ENCODE data around the genes NBPF3, HSPG2 and WNT4.

DNA sequence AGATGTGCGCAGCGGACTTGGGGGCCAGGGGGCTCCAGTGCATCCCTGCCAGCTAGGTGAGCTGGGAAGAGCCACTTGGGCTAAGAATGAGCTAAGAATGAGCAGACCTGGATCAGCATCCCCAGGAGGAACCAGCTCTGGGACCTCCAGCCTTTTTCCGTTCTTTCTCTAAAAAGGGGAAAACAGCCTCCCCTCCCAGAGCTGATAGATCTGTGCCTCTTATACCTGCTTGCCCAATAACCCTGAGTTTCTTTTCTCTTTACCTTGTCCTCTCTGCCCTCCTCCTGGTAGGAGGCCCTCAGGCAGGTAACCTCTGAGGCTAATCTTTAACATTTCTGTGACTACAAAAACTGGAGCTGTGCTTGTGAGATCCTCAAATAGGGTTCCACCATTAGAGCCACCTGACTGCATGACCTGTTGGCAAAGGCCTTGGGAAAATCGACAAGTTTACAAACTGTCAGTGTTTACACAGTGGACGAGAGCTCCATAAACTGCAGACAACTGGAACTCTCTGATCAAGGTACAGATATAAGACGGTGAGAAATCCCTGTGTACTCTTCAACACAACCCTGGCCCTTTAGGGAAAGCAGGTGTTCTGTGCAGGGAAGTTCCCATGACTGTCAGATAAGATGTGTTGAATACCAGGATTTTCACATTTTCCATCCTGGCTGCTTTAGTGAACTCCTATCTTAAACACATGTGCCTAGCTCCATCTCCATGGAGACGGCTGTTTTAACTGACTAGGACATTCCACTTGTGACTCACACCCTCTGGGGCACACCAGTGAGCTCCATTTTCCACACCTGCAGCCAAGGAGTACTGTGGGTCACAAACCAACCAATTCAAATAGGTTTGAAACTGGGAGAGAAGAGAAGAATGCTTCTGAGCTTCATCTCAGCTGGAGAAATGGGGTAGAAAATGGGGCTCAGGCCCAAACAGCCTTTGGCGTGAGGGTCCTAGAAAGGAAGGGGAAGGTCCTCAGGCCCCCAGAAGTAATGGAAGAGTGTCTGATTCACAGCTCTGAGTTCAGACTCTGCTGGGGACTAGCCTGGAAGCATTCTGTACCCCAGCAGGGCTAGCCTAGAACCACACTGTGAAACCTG is 38.3 kb downstream of the ECE1 start:
- RRBS = no CpG with 5 or more reads among the region's 8 CpGs

- RRBS = 87% methylated on average over 5 of the region's 12 CpGs
Measured at GRCh38 chr1:21255810-21256190, 34.5 kb downstream of the ECE1 start.

- RRBS = no CpG with 5 or more reads among the region's 29 CpGs
Measured at GRCh38 chr1:21262250-21263366, 27.7 kb downstream of the ECE1 start.

DNA sequence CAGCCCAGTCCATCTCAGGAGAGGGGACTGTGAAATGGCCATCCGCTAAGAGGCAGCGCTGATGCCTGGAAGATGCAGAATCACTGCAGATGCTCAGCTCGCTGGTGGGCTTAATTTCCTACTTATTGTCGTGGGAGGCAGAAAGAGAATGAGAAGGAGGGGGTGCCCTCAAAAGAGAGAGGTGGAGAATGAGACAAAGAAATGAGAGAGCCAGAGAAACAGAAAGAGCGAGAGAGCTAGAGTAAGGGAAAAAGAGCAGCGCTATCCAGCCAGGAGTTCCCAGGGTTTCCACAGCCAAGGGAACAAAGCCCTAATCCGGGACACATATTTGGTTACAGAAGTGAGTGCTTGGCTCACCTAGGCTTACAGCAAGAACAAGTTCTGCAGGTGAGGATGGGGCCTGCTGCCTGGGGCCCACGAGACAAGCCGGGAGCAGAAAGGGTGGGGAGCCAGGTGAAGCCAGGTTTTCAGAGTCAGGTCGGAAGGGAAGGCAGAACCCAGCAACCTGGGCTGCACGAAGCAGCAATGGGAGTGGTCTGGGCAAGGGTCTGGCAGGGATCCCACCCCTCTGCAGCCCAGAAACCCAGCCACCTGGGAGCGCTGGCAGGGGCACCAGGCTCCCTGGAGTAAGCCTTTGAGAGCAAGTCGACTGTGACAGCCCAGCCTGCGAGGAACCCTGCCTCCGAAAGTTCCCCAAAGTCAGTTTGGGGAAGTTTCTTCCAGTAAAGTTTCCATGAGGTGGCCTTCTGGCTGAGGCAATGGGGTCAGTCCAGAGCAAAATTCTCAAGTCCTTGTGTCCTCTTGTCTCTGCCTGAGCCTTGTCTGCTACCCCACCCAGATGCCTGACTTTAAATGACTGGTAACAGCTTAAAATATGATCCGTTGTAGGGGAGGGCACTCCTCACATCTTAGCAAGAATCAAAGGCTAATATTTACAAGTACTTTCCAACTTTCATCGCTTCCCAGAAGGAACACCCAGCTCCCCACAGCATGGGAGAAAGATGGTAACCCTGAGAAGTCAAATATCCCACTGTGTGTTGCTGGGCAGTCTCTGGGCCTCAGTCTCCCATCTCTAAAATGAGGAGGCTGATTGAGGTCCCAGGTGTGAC is 5.6 kb downstream of the ECE1 start:
- RRBS = 93% methylated on average over 1 of the region's 17 CpGs

DNA sequence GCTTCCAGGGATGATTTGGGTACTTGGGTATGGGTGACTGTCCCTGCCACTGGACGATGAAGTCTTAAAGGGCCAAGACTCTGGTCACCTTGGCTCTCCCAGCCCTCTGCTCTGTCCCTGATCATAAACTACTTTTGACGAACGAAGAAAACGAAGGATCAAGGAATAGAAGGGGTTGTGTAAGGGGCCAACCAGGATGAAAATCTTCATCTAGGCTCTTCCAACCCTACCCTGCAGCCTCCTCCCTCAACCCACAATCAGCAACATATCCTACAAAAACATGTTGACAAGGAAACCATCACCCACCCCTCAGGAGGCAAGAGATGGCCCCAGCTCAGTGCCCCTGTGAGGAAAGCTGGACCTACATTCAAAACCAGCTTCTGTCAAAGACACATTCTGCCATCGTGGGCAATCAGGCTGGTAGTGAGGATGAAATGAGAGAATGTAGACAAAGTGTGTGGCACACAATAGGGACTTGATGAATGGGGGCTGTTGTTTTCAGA is 20.5 kb upstream of the ECE1 start:
- RRBS = no CpG with 5 or more reads among the region's 5 CpGs

DNA sequence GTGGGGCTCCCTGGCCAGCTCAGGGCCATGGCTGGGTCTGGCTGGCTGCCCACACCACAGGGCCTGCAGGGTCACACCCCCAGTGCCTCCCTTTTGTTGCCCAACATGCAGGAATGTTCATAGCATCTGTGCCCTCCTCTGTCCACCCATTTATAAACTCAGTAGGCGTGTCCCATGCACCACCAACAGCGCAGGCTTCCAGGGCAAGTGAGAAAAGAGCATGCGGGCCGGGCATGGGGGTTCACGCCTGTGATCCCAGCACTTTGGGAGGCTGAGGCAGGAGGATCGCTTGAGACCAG is 20.9 kb upstream of the ECE1 start:
- RRBS = no CpG with 5 or more reads among the region's 6 CpGs

GRCh38 chr1:21329014-21330149 is 39.1 kb upstream of the ECE1 start:
- RRBS = no CpG with 5 or more reads among the region's 10 CpGs

DNA sequence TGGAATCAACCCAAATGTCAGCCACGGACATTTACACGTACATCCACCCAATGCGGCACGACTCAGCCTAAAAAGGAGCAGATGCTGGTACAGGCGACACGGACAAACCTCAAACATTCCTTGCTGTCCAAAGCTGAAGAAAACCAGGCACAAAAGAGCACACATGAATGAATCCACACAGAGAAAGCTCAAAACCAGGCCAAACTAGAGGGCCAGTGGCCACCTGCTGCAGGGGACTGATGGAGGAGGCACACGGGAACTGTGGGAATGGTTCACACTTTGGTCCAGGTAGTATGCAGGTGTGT is 46.9 kb upstream of the ECE1 start:
- RRBS = no CpG with 5 or more reads among the region's 7 CpGs

GRCh38 chr1:21337738-21338884 is 47.8 kb upstream of the ECE1 start:
- RRBS = no CpG with 5 or more reads among the region's 15 CpGs

GRCh38 chr1:21439709-21440625 is at the start of gene NBPF3:
TSS of gene NBPF3 (plus strand) at chr1:21440137.
- RRBS = no CpG with 5 or more reads among the region's 87 CpGs

DNA sequence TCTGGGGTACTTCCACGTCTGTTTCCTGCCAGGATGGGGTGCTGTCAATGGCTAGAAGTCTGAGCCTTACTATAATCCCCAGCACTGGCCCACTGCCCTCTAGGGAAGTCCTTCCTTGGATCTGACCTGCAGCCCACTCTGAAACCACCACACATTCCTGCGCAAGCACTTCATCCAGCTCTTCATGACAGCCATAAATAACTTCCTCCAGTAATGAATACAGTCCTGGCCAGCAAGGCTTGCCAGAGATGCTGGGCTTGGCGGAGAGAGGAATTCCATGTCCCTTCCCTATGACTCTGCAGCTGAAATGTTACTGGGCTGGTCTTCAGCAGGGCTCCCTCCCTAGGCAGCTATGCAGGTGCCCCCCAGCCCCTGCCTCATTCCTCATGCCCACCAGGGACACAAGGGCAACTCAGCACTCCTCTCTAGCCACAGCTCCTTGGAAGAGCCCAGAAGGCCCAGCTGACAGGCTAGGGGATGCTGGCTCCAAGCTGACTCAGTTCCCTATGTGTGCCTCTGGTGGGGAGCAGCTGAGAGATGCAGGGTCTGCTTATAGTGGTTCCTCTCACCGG is 32.7 kb downstream of the ALPL start:
- RRBS = no CpG with 5 or more reads among the region's 4 CpGs

GRCh38 chr1:21620305-21621010 is 48.7 kb downstream of the RAP1GAP start:
- RRBS = 41% methylated on average over 5 of the region's 21 CpGs

GRCh38 chr1:21704230-21704641 is 35.1 kb upstream of the RAP1GAP start:
- RRBS = no CpG with 5 or more reads among the region's 4 CpGs

- RRBS = no CpG with 5 or more reads among the region's 6 CpGs
Measured at GRCh38 chr1:21705626-21706187, 36.5 kb upstream of the RAP1GAP start.

GRCh38 chr1:21721283-21722305 is 52.4 kb upstream of the RAP1GAP start:
- RRBS = no CpG with 5 or more reads among the region's 8 CpGs

DNA sequence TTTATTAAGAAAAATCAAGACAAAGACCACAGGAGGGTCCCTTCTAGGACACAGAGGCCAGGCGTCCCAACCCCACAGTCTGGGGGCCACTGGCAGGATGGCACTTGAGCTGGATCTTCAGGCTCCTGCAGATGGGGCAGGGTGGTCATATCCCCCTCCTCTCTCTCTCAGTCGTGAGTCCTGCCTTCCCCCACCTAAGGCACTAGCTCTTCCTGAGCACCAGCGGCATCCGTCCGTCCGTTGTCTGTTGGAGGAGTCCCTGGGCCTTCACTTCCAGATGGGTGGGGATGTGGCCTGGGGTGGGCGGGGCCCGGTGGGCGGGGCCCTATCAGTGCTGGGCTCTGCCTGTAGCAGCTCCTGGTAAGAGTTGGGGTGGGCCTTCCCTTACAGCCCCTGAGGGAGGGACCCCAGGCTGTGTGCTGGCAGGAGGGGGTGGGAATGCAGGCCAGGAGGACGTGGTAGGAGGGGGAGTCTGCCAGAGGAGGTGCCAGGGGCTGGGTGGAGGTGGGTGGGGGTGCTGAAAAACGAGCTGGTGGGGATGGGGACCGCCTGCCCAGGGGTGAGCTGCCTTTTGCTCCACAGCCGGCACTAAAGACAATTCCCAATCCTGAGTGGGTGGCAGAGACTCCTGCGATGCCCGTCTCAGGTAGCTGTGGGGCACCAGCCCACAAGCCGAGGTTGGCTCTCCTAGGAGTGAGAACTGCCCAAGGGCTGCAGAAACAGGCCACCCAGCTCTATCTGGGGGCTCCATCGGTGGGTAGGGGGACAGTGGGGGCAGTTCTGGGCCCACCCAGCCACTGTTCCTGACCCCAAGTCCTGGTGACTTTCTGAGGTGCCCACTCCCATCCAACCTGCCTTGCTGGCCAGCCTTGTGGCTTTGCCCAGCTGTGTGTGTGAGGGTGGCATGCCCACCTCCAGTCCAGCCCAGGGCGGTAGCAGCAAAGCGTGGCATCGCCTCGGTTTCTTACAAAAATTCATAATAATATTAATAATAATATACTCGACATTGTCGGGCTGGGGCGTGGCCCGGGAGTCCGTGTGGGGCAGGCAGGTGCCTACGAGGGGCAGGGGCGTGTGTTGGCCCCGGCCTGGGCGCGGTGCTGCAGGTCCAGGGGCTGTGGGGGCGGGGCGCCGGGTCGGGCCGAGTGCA is 10.6 kb downstream of the LDLRAD2 start:
- RRBS = 96% methylated on average over 10 of the region's 36 CpGs

- RRBS = 3% methylated on average over 59 of the region's 127 CpGs
Measured at GRCh38 chr1:21937003-21938054, at the start of gene HSPG2. TSS of gene HSPG2 (minus strand) at chr1:21937310.

DNA sequence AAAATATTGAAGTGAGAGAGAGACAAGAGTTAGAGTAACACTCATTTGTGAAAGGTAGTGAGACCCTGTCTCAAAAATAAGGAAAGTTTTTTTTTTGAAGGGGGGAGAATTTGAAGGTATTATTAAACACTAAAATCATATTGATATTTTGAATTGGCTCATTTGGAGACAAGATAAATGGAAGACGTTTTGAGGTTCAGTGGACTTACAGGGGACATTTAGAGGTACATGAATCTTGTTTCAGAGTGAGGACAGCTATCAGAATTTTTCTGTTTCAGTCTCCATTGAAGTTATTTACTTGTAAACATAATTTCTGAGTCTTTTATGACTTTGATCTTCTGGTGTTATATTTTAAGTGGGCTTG is 27.0 kb downstream of the CDC42 start:
- RRBS = no CpG with 5 or more reads among the region's 1 CpG

DNA sequence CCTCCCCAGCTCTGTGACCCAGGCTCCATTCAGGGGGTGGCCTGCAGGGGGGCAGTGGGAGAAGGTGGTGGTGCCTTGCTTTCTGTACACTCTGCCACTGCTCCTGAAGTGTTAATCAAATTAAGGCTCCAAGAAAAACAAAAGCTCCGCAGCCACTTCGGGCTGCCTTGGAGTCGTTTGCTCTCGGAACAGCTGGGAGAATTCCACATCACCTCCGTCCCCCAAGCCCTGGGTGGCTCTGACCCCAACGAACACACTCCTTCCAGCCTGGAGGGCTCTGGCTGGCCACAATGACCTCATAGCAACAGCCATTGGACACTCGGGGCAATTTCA is 1.5 kb downstream of the WNT4 start:
- RRBS = no CpG with 5 or more reads among the region's 7 CpGs

- RRBS = 3% methylated on average over 61 of the region's 99 CpGs
Measured at GRCh38 chr1:22143028-22143753, at the start of gene WNT4. TSS of gene WNT4 (minus strand) at chr1:22143097.

Data from epidermal melanocyte (primary cell).